Tibial nerve (tissue), 3 donors: ENCODE results near the genes GPR158 and ABI1.

DNA sequence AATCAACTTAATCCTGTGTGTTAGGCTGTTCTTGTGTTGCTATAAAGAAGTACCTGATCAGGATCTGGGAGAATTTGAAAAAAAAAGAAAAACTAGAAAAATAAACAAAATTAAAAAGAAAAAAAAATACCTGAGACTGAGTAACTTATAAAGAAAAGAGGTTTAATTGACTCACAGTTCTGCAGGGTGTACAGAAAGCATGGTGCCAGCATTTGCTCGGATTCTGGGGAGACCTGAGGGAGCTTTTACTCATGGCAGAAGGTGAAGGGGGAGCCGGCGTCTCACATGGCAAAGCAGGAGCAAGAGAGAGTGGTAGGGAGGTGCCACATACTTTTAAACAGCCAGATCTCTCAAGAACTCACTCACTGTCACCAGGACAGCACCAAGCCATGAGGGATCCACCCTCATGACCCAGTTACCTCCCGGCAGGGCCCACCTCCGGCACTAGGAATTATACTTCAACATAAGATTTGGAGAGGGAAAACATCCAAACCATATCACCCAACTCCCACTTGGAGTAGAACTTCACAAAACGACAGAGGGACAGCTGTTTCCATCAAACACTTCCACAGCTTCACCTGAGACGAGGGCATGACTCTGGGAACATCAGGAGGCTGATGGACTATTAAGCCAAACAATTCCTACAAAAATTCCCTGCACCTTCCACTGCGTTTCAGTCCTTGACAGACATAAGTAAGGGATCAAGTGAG lies 25.8 kb downstream of the MSRB2 start:
- PRO-cap = no peak
- RAMPAGE, long total RNA, 3 experiments = no peak in any of the 3 experiments

GRCh38 chr10:23368802-23369305 lies 24.3 kb upstream of the C10orf67 start:
- PRO-cap = no peak
- RAMPAGE, long total RNA, 3 experiments = no peak in any of the 3 experiments

- PRO-cap = no peak
- RAMPAGE, long total RNA, 3 experiments = no peak in any of the 3 experiments
These were observed 6.4 kb upstream of the OTUD1 start for GRCh38 chr10:23432118-23433154.

DNA sequence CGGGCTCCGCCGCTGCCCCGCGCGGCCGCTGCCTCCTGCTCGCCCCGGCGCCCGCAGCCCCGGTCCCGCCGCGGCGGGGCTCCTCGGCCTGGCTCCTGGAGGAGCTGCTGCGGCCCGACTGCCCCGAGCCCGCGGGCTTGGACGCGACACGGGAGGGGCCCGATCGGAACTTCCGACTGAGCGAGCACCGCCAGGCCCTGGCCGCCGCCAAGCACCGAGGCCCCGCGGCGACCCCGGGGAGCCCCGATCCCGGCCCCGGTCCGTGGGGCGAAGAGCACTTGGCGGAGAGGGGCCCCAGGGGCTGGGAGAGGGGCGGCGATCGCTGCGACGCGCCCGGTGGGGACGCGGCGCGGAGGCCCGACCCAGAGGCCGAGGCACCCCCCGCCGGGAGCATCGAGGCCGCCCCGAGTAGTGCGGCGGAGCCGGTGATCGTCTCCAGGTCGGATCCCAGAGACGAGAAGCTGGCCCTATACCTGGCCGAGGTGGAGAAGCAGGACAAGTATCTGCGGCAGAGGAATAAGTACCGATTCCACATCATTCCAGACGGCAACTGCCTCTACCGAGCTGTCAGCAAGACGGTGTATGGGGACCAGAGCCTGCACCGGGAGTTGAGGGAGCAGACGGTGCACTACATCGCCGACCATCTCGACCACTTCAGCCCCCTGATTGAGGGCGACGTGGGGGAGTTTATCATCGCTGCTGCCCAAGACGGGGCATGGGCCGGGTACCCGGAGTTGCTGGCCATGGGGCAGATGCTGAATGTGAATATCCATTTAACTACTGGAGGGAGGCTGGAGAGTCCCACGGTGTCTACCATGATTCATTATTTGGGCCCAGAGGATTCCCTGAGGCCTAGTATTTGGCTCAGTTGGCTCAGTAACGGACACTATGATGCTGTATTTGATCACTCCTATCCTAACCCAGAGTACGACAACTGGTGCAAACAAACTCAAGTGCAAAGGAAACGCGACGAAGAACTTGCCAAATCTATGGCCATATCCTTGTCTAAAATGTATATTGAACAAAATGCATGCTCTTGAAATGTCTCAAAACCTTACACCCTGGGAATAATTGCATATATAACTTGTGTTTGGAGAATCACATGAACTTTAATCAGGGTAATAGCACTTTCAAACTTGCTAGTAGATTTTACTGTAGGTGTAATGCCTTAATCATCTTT lies 1.4 kb downstream of the OTUD1 start:
- PRO-cap = no peak
- RAMPAGE, long total RNA, 3 experiments = no peak in any of the 3 experiments

DNA sequence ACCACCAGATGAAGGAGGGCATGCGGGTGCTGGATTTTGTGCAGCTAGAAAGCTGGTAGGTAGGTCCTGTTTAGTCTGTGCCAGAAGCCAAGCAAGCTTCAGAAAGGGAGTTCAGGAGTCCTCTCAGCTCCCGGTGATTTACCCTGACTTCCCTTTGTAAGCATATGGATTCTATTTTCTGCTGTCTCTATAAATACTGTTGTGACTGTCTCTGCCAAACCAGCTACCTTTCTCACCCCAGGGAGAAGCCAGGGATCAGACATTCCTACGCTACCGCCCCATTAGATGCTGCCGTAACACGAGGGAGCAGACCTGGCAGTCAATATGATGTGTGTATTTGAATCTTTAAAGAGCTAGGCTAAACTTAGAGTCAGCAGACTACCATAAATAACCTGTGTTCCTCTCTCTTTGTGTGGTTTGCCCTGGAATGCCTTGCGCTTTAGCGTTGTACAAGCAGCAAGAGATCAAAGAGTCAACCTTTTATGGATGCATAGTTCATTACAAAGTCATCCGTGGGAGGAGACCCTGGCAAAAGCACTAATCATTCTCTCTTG lies 200.3 kb upstream of the KIAA1217 start:
- PRO-cap = no peak
- RAMPAGE, long total RNA, 3 experiments = no peak in any of the 3 experiments

DNA sequence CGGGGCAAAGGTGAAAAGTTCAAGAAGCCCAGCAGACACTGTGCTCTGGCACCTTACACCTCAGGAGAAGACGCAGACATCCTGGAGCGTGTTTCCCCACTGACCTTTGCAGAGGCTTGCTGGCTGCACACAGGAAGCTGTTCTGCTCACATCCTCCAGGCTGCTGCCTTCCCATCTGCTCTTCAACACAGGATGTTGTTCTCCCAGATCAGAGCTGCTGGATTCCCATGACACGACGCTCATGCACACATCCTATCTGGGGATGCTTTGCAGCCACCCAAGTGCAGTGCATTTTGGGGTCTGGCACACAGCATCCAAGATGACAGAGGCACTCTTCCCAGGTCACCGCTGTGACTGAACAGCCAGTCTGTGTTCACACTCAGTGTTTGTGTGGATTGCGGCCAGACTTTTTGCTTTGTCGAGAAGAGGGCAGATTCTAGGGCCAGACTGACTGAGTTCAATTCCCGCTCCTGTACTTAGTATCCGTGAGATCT lies 174.2 kb upstream of the KIAA1217 start:
- PRO-cap = no peak
- RAMPAGE, long total RNA, 3 experiments = no peak in any of the 3 experiments

DNA sequence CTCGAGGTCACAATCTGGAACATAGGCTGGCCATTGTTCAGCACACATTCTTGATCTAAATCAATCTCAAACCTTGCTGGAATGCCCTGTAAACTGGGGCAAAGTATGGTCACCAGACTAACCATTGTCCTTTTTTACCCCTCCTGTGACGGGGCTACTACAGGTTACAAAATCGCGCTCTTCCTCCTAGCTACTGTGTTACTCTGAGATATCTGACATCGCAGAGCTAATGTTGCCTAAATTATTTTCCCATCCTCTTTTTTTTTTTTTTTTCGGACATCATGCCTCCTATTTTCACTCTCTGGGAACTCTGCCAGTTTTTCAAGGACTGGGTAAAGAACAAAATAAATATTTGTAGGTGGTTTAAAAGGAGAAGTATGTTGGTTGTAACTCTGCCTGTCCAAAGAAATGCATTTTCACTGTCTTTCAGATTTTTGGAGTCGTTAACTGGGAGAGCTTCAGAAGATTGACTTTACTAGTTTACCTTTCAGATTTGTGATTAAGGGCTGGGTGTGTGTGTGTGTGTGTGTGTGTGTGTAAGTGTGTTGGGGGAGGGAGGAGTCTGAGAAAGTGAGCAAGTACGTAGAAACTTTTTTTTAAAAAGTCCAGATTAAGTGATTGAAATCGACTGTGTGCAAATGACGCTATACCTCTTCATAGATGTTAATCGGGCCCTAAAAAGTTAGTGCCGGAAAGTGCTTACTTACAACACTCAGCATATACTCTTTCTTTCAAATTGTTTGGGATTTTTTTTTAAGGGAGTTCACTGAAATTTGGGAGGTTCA lies 881 bp upstream of the KIAA1217 start:
- PRO-cap = no peak
- RAMPAGE, long total RNA, 3 experiments = no peak in any of the 3 experiments

- PRO-cap = no peak
- RAMPAGE, long total RNA, 3 experiments = no peak in any of the 3 experiments
These were observed 222.4 kb downstream of the ARHGAP21 start for GRCh38 chr10:24501289-24501666.

DNA sequence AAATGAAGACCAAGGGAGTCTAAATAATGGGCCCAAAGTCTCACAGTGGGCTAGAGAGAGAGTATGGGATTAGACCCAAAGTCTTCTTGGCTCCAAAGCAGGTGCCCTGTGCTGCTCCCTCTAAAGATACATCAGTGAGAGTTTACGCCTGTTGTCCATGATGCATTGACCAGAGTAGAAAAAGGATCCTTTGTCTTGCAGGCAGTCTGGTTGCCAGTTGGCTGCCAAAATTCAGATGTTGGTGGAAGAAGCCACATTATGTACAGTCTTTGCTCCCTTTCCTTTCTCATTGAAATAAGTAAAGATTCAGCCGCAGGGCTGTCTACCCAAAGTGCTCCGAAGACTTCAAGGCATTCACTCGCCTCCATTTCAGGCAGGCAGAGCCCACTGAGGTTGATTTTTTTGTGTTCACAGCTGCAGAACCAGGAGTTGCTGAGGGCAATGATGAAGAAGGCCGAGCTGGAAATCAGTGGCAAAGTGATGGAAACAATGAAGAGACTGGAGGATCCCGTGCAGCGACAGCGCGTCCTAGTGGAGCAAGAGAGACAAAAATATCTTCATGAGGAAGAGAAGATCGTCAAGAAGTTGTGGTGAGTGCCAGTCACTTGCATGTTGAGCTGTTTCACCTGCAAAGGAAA lies 210.7 kb downstream of the ARHGAP21 start:
- PRO-cap = no peak
- RAMPAGE, long total RNA, 3 experiments = no peak in any of the 3 experiments

- PRO-cap = no peak
- RAMPAGE, long total RNA, 3 experiments = no peak in any of the 3 experiments
These were observed 172.5 kb downstream of the ARHGAP21 start for GRCh38 chr10:24551115-24551656.

DNA sequence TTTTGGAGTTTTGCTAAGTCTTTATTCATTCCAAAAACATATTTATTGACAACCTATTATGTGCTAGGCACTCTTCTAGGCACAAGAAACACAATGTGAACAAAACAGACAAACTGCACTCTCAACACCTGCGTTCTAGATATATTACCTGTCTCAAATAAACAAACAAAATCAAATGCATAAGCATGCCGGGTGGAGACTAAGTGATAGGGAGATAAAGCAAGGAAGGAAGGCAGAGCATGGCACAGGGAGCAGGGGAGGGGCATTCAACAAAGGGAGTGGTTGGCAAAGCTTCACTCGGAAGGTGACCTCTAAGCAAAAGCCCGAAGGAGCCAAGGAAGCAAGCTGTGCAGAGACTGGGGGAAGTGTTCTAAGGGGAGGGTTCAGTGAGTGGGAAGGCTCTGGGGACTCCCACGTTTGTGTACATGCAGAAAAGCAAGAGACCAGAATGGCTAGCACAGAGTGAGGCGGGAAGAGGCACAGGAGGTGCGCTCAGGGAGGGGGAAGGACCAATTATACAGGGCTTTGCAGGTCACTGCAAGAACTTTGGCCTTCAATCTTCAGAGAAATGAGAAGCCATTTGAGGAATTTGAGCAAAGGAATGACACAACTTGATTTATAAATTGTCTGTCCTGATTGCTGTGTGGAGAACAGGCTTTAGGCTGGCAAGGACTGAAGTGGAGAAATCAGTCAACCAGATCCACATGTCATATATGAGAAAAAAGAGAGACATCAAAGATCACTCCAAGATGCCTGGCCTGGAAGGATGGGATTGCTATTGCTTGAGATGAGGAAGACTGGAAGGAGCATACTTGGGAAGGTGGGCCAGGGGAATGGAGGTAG lies 7.4 kb downstream of the ARHGAP21 start:
- PRO-cap = no peak
- RAMPAGE, long total RNA, 3 experiments = no peak in any of the 3 experiments

- PRO-cap = no peak
- RAMPAGE, long total RNA, 3 experiments = no peak in any of the 3 experiments
These were observed 13.2 kb downstream of the THNSL1 start for GRCh38 chr10:25029629-25030002.

DNA sequence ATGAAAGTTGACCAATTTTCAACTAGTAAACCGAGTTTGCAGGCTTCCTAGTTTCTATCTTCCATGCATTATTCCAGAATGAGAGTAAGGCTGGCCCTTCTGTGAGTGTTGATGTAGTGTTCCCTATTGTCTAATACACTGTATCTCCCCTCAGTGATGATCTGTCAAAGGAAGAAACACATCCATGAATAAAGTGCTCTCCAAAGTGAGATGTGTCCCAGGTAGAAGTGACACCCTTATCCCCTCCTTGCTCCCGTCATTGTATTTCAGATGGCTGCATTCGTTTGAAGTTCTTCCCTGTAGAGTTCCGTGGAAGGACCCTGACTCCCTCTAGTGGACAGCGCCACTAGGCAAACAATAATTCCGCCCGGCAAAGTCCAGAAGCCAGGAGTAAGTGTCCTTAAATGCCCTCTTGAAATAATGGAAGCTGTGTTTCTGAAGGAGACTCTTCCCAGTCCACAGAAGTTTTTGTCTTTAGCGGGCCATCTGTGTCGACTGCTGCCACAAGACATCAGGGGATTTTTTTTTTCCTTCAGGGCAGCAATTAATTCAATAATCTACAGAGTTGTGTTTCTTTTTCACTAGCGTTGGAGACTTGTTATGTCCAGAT lies 64.5 kb downstream of the THNSL1 start:
- PRO-cap = no peak
- RAMPAGE, long total RNA, 3 experiments = no peak in any of the 3 experiments

GRCh38 chr10:25174337-25175483 lies at the start of gene GPR158:
TSS of gene GPR158 (plus strand) at chr10:25175001.
- PRO-cap = no peak
- RAMPAGE, long total RNA, 3 experiments = no peak in any of the 3 experiments

DNA sequence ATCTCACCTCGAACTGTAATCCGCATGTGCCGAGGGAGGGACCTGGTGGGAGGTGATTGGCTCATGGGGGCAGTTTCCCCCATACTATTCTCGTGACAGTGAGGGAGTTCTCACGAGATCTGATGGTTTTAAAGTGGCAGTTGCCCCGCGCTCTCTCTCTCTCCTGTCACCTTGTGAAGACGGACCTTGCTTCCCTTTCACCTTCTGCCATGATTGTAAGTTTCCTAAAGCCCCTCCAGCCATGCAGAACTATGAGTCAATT lies 53.3 kb upstream of the MYO3A start:
- PRO-cap = no peak
- RAMPAGE, long total RNA, 3 experiments = no peak in any of the 3 experiments

DNA sequence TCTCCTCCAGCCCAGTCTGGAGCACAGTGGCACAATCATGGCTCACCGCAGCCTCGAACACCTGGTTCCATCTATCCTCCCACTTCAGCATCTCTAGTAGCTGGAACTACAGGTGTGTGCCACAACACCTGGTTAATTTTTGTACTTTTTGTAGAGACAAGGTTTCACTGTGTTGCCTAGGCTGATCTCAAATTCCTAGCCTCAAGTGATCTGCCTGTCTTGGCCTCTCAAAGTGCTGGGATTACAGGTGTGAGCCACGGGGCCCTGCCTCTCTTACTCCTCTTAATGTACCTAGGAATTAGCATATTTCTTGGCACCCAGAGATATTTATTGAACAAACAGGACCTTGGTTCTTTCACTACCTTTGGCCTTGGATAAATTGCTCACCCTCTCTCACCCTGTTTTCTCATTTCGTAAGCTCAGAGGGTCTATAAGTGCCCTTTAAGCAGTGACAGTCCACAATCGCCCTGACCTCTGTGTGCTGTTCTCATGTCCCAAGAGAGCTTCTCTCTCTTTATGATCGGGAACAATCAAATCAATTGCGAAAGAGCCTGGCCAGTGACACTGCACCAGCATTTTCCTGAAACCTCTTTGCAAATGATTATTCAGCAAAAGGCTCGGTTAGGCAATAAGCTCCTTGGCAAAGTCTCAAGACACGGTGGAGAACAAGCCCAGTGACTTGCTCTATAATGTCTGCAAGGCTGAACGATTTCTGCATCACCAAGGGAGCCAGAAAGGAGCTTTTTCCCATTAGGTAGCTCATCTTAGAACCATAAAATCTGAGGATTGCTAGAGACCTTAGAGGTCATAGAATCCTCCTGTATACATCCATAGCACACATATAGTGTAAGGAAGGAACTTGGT lies 117.7 kb downstream of the APBB1IP start:
- PRO-cap = no peak
- RAMPAGE, long total RNA, 3 experiments = no peak in any of the 3 experiments

GRCh38 chr10:26598065-26598448 lies 99.4 kb upstream of the PDSS1 start:
- PRO-cap = no peak
- RAMPAGE, long total RNA, 3 experiments = no peak in any of the 3 experiments

GRCh38 chr10:26858478-26859166 lies 2.1 kb downstream of the ABI1 start:
- PRO-cap = no peak
- RAMPAGE, long total RNA, 3 experiments = no peak in any of the 3 experiments

DNA sequence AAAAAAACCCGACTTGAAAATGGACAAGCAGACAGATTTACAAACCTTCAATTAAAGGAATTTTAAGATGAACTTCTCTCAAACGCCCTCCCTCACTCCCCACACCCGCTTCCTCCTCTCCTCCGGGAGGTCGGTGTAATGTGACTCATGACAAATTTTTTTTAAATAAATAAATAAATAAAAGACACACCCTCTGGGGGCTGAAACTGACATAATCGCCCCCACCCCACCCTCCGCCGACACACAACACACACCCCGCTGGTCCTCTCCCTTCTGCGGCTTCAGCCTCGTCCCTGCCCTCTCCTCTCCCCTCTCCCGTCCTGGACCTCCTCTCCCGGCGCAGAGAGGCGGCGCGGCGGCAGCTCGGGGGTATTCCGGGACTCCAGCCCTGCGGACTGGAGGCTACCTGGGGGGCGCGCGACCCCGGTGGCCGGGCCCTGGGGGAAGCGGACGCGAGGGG lies 724 bp downstream of the ABI1 start:
- PRO-cap = bidirectional peak, plus-strand start at position 251 of the sequence, minus-strand start at position 103 of the sequence
- RAMPAGE, long total RNA, 3 experiments = no peak in any of the 3 experiments

- PRO-cap = unidirectional peak, minus-strand start at chr10:26860984
- RAMPAGE, long total RNA, 3 experiments = start-site peak on the minus strand in 3 of 3 experiments, at chr10:26860878-26861012 at its widest, 306 to 950 reads per replicate
These were observed at the start of gene ABI1 for GRCh38 chr10:26860464-26861114. TSS of gene ABI1 (minus strand) at chr10:26860958.